Measurements from ENCODE around the gene CD2.

- RRBS, result no CpG with 5 or more reads among the region's 10 CpGs
Measured at GRCh38 chr1:116242461-116243358, 130.3 kb upstream of the ATP1A1 start.

GRCh38 chr1:116356576-116357128 is 16.4 kb upstream of the ATP1A1 start:
- RRBS, result no CpG with 5 or more reads among the region's 2 CpGs

DNA sequence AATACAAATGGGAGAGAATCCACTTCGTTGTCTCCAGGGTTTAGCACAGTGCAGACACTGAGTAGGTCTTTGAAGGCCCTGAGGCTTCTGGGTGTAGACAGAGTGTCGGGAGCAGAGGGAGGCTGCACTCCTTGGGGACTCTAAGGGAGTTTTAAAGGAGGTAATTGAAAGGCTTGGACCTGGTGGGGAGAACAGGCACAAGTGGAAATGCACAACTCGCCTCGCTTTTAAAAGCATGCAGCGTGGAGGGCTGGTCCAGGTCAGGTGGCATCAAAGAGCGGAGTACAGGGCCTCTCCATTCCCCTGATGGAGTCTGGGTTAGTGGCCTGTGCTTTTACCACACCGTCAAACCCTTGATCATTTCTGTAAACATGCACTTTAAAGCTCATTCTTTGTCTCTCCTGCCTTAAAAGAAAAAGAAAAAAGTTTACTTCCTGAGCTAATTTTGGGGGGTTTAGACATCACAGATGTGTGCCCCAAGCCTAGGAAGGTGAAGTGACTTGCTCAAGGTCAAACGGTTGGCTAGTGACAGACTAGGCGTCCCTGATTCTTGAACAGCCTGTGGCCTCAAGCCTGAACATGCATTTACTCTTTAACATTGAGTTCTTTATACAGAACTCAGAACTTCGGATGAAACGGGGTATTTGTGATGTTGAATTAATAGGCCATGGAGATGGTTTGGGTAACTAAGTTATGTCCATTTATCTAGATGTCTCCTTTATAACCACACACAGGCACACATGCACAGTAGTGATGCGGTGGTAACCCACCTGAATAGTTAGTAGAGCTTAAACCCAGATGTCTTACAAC is 1.9 kb downstream of the ATP1A1 start:
- RRBS, result no CpG with 5 or more reads among the region's 12 CpGs

- RRBS, result no CpG with 5 or more reads among the region's 16 CpGs
Measured at GRCh38 chr1:116404013-116405287, 31.4 kb downstream of the ATP1A1 start.

- RRBS, result no CpG with 5 or more reads among the region's 6 CpGs
Measured at GRCh38 chr1:116504303-116504934, 66.4 kb downstream of the CD58 start.

GRCh38 chr1:116557999-116558565 is 12.7 kb downstream of the CD58 start:
- RRBS, result no CpG with 5 or more reads among the region's 5 CpGs

GRCh38 chr1:116662910-116663581 is 4.5 kb downstream of the IGSF3 start:
- RRBS, result no CpG with 5 or more reads among the region's 1 CpG

GRCh38 chr1:116754029-116754770 is at the start of gene CD2:
TSS of gene CD2 (plus strand) at chr1:116754430.
- RRBS, result no CpG with 5 or more reads among the region's 6 CpGs

GRCh38 chr1:116916579-116917346 is 7.0 kb downstream of the PTGFRN start:
- RRBS, result no CpG with 5 or more reads among the region's 14 CpGs

GRCh38 chr1:117074846-117075291 is 14.7 kb downstream of the TTF2 start:
- RRBS, result no CpG with 5 or more reads among the region's 1 CpG

DNA sequence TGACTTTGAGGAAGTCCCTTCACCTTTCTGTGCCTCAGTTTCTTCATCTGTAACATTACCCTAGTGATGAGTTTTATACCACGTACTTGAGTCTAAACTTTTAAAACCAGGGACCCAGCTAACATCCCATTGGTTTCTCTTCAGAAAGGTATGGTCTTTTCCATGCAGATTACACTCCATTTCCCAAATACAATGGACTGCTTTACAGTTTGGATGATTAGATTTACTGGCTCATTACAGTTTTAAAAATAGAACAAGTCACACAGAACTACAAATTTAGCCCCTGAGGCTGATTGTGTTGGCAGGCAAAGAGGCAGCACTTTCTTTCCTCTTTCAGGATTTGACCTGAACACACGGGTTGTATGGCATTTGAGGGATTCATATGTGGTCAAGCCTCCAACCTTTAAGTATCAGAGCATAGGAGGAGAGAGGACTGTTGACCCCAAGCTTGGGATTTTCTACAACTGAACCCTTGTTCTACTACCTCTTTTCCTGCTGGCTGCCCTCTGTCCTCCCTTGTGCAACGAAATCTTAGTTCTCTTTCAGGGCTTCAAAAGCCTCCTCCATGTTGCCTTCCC is 21.8 kb upstream of the VTCN1 start:
- RRBS, result no CpG with 5 or more reads among the region's 3 CpGs

DNA sequence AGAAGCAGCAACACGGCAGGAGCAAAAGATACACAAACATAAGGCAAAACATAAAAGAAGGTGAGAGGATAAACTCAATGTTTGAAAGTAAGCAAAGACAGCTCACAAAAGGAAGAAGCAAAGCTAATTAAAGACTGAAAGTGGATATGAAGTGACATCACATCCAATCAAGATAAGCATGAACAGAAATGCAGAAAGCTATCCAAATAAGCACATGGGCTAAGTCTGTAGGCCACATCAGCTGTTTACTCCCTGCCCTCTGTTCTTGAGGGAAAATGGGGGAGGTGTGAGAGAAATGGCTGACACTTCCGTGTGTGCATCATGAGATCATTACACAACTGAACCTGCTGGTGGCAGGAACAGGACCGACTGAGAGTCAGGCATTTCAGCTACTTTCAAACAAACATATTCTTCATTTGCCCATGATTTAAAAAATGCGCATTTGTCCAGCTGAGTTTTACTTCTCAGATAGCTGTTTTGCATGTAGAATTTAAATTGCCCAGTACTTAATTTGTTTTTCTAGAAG is 27.3 kb upstream of the MAN1A2 start:
- RRBS, result no CpG with 5 or more reads among the region's 4 CpGs

DNA sequence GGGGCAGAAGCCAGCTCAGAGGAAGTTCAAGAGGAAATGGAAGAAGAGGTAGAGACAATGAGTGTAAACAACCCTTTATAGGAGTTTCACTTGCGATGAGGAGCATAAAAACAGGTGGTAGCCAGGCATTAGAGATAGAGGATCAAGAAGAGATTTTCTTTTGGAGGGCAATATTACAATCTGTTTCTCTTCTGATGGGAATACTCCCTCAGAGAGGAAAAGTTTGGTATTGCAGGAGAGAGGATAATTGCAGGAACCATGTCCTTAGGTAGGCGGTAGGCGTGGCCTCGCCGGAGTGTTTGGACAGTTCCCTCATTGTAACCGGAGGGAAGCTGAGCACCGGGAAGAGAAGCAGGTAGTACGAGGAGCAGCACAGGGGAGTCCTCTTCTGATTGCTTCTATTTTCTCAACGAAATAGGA is 68.4 kb upstream of the TENT5C start:
- RRBS, result no CpG with 5 or more reads among the region's 9 CpGs

DNA sequence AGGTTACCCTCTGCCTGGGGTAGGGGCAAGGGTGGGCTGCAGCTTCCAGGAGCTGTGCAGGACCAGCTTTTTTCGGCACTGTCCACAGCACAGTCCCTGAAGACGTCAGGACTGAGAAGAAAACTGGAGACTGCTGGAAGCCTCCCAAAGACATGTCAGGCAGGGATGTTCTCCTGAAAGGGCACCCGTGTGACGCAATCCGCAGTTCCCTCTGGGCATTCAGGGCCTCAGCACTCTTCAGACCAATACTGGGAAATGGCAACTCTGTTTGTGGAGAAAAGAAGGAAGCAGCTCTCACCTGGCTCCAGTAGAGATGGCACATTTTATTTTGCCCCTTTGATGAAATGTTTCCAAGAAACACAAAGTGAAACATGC is 64.8 kb upstream of the TENT5C start:
- RRBS, result no CpG with 5 or more reads among the region's 5 CpGs

DNA sequence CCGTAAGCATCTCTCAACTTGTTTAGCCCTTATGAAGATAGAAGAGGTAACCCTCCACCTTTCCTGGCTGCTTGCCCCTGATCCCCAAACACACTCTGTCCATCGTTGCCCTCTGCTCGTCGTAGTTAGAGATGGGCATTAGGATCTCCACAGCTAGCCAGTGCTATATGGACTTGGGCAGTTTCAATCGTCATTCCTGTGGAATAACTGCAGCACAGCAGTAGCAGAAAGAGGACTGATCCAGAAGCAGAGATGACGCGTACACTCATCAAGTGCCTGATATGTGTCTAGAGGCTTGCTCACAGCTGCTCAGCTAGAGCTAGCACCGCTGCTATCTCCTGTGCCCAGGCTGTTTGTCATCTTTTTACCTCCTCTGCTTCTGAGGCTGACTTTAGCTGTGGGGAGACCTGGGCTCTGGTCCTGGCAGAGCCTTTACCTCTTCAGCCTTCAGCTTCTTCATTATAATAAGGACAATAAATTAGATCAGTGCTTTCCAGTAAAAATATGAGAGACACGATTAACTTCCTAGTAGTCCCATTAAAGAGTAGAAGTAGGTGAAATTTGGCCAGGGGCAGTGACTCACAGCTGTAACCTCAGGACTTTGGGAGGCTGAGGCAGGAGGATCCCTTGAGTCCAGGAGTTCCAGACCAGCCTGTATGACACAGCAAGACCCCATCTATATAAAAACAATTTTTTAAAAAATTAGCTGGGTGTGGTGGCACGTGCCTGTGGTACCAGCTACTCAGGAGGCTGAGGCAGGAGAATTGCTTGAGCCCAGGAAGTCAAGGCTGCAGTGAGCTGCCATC is 5.4 kb downstream of the TENT5C start:
- RRBS, result no CpG with 5 or more reads among the region's 10 CpGs

DNA sequence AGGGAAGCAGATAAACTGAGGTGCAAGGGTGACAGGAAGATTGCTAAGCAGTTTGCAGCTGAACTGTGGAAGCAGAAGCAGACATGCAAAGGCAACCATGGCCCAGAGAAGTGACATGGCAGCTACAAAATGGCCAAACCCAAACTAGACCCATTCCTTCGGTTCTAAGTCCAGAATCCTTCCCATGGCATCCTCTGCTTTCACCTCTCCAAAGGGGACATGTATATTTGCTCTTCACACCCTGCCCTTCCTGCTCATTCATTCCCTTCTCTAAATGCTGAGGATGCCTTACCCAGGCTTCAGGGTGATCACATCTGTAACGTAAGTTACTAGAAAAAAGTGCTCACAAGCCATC is 74.4 kb downstream of the TENT5C start:
- RRBS, result no CpG with 5 or more reads among the region's 2 CpGs

DNA sequence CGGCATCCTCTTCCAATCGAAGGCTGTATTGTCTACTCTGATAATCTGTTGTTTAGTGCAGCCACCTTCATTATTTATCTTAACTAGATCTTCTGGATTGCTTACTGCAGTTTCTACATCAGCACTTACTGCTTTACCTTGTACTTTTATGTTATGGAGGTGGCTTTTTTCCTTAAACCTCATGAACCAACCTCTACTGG is 129.3 kb downstream of the GDAP2 start:
- RRBS, result no CpG with 5 or more reads among the region's 2 CpGs

DNA sequence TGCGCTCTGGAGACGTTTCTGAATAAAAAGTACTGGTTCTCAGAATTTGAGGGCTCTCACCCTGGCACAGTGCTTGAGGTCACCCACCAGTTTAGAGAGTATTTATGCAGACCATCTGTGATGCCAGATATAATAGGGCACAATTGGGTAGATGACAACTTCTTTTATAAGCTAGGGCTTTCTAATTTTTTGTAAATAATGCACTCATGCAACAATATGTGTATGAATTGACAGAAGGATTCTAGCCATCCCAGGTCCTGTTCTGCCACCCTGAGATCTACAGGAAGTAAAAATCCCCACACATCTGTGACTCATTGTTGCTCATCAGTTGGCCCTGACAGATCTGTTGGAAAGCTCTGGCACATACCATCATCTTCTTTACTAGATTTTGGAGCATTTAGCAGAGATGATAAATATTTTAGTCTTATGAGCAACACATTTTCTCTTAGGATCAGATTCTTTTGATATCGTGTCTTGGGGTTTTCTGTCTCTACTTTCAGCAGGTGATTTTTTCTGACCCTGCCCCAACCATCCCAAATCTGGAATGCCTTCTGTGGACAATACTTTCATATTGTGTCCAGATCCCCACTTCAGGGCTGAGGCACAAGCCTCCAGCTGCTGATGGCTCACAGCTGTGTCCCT is 103.0 kb downstream of the GDAP2 start:
- RRBS, result no CpG with 5 or more reads among the region's 3 CpGs

- RRBS, result no CpG with 5 or more reads among the region's 3 CpGs
Measured at GRCh38 chr1:117841108-117841657, 88.2 kb downstream of the GDAP2 start.

- RRBS, result no CpG with 5 or more reads among the region's 7 CpGs
Measured at GRCh38 chr1:118291610-118292227, 106.7 kb upstream of the SPAG17 start.

Data from retinal pigment epithelial cell (primary cell).